Endothelial cell (in vitro differentiated cells): ENCODE measurements around a stretch of chr4.

GRCh38 chr4:186196788-186197559 lies 5.6 kb downstream of the CYP4V2 start:
- PRO-cap: no peak

DNA sequence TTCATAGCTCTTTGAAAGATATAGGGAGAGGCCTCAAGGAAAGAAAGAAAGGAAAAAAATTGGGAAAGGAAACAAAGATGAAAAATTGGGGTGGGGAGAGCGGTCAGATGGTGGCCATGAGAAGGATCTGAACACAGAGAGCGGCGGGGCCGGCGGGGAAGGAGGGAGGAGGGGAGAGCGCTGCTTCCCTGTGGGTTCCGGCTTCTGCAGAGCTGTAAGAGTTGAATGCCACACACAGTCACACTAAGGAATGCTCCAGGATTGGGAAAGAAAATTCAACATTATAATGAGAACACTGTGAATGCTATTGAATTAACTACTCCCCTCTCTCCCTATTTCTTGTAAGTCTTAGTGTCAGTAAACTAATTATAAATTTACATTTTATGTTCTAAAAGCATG lies 728 bp downstream of the F11 start:
- PRO-cap: no peak

- PRO-cap: no peak
Observed at GRCh38 chr4:186676460-186677026, 47.1 kb downstream of the FAT1 start.

- PRO-cap: no peak
Observed at GRCh38 chr4:186693302-186694538, 29.9 kb downstream of the FAT1 start.

DNA sequence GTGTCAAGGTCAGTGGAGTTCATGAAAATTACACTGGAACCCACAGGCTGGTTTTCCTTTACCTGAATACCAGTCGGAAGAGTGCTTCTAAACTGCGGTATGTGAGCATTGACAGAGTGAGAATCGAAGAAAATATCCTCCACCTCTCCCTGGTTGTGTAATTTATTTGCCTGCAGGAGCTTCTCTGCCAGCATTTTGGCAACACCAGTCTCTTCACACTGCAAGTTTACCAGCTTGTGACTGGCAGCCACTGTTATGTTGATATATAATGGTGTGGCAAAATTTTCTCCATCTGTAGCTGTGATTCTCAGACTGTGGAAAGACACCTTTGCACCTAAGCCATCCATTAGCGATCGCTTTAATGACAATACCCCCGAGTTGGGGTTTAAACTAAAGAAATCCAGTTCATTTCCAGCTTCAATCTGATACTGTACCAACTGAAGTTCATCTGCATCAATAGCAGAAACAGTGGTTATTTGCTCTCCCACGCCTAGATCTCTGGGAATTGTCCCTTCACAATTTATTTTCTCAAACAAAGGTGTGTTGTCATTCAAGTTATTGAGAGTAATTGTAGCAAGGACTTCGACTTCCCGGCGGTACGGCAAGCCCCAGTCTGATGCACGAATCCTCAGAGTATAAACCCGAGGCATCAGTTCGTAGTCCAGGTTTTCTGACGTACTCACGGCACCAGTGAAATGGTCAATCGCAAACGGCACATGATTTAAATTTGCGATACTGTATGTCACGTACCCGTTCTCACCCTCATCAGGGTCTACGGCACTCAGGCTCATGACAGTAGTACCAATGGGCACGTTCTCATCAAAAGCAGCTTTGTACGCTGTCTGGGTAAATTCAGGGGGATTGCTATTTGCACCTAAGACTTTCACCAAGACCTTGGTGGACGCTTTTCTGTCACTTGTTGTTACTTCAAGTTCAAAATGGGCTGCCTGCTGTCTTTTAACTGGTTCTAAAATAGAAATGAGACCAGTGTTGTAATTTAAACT lies 15.8 kb downstream of the FAT1 start:
- PRO-cap: no peak

GRCh38 chr4:186735941-186736289 lies 12.3 kb upstream of the FAT1 start:
- PRO-cap: no peak

- PRO-cap: no peak
Observed at GRCh38 chr4:186758944-186759785, 35.5 kb upstream of the FAT1 start.

GRCh38 chr4:186765564-186766671 lies 42.3 kb upstream of the FAT1 start:
- PRO-cap: no peak

DNA sequence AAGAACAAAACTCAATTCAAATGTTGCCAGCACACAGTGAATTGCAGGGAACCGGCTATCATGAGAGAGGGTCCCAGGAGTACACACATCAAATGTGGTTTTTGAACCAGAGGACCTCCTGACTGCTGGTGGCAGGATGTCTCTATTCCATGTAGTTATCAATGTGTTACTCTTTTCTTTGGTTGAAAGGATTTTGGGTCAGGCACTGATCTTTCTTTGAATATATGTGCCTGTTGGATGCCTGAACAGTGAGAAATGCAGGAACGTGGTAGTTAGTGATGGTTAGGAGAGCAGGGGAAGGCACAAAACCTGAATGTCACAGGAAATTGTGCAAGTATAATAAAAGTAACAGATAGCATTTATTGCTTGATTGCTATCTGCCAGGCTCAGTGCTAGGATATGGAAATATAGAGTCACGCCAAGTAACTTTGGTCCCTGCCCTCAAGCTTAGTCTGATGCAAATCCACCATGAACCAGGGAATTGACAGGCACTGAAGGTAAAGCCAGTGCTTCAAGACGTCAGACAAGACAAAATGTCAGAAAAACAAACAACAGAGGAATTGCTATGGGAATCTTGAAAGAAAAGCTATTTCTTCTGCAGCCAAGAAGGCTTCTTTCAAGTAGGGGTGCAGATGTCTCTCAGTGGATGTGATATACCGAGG lies 219.8 kb upstream of the FAT1 start:
- PRO-cap: no peak

DNA sequence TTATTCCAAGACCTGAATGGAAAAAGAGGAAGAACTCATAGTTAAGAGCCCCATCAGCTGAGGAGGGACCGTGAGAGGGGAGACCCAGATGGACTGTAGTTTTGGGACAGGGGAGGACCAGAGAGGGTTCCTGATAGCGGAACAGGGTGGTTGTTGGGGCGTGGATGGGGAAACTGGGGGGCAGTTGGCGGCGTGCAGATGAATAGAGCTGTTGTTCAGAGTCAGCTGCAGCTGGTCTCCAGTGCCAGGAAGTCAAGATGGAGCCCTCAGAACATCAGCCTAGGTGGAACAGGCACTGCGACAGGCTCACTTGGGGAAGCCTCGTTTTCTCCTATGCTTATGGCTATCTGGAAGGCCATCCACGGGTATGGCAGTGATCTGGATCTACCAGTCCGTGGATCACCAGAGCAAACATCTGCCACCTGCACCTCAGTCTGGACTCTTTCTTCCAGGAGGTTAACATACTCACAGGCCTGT lies 471.2 kb upstream of the FAT1 start:
- PRO-cap: no peak

DNA sequence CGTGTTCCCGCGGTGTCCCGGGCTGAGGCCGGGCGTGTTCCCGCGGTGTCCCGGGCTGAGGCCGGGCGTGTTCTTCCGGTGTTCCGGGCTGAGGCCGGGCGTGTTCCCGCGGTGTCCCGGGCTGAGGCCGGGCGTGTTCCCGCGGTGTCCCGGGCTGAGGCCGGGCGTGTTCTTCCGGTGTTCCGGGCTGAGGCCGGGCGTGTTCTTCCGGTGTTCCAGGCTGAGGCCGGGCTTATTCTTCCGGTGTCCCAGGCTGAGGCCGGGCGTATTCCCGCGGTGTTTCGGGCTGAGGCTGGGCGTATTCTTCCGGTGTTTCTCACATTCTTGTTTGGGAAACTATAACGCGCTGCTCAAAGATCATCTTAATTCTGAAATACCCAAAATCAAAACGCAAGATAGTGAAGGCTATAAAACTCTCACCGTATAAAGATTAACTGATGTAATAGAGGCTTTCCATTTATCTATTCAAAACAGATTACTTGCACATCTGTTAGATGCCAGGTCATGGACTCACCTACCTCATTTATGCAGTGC lies 129.9 kb upstream of the FRG1 start:
- PRO-cap: no peak

DNA sequence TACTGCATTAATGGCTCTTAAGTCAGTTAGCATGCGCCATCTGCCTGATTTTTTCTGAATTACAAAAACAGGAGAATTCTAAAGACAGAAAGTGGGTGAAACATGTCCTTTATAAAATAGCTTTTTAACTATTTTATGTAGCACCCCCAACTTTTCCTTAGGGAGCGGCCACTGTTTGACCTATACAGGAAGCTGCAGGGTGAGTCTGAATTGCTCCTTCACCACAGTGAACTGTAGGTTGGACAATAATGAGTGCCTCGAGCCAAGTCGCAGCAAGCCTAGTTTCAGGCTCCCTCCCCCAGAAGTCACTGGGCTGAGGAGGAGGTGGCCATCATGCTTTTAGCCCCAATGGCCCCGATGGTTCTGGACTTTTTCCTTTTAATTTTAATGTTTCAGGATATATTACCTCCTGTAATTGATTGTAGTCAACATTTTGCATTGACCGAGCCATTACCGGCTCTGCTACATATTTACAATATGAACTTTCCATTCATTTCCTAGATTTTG lies 62.2 kb upstream of the DUX4 start:
- PRO-cap: no peak